ENCODE measurements around a stretch of chr17.

DNA sequence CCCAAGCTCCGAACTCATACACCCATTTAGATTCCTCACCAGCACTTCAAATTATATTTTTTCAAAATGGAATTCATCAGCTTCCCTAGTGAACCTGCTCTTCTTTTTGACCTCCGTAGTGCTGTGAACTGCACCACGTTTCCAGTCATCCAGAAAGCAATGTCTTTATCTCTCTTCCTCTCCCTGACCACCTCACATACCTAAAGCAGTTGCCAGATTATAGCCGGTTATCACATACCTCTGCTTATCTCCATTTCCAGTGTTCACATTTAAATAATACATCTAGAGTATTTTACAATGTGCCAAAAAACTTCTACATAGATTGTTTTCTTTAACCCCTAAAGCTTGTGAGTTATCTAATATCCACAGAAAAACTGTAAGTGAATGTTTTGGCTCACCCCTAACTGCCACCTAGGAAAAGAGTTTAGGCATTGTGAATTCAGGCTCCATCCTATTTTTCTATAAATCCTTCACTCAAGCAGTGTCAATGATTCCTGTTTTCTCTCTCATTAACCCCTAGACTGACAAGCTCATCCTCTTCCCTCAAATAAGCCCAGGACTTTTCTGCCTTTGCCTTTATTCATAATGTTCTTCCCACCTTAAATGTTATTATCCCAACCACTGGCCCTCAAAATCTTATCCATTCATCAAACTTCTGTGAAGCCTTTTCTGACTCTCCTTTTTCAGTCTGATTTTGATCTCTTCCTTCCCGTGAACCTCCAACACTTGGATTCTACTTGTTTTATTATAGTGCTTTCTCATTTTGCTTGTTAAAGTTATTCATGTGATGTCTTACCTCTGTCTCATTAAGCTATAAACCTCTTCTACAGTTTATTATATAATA is 41.9 kb downstream of the SMURF2 start:
- RRBS = no CpG with 5 or more reads among the region's 5 CpGs

GRCh38 chr17:64660068-64660520 is 2.0 kb downstream of the SMURF2 start:
- RRBS = no CpG with 5 or more reads among the region's 2 CpGs

DNA sequence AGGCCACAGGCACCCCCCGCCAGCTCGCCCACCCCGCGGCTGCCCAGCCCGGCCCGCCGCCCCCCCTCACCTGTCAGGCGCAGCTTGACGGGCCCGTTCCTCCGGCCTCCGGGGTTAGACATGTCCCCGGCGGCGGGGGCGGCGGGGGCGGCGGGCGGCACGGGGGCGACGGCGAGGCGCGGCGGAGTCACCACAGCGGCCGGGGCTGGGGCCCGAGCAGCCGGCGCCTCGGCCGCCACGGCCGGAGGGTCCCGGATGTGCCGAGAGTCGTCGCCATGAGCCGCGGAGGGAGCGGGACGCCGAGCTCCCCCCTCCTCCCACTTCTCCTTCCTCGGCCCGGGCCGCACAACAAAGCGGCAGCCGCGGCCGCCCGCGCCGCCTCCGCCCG is 354 bp downstream of the SMURF2 start:
- RRBS = under 1% methylated on average over 6 of the region's 57 CpGs

DNA sequence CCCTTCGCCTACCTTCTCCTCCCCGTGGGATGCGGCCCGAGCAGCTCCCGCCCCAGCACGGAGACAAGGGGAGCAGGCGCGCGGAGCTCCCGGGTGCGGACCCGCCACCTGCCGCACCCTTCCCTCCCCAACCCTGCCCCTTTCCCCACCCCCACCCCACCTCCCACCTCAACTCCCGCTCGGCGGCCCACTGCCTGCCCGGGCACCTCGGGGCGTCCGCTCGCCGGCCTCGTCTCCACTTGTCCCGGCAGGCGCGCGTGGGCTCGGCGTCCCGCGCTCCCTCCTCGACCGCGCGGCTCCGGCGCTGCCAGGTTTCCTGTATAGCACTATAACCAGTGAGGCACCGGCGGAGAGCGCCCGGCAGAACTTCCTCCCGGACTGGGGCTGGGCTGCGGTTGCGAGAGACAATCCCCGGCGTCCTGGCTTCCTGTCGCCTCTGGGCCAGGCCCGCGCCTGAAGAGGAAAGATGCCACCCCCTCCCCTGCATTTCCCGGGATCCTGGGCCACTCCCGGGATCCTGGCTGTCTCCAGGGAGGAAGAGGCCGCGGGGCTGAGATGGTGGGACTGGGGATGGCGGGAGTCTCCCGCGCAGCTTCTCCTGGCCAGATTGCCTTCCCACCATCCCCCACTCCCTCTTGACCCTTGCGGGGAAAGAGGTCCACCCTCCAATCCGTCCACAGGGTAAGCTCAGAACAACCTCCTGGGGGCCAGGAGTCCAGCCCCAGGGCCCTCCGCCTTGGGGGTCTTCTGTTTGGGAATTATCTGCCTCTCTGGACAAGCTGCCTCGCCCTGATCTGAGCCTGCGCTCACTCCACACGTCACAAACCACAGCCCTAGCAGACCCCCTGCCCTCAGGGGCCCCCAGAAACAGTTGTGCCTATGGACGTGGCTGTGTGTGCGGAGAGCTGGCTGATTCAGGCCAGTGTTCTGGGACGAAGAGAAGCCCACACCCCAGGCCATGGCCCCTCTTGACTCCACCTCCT is 119.4 kb upstream of the SMURF2 start:
- RRBS = 1% methylated on average over 17 of the region's 65 CpGs

GRCh38 chr17:65017129-65017687 is 39.3 kb downstream of the GNA13 start:
- RRBS = no CpG with 5 or more reads among the region's 11 CpGs

- RRBS = no CpG with 5 or more reads among the region's 2 CpGs
Measured at GRCh38 chr17:65029185-65029500, 27.4 kb downstream of the GNA13 start.

GRCh38 chr17:65559749-65560102 is 1.7 kb downstream of the AXIN2 start:
- RRBS = 93% methylated on average over 12 of the region's 36 CpGs

DNA sequence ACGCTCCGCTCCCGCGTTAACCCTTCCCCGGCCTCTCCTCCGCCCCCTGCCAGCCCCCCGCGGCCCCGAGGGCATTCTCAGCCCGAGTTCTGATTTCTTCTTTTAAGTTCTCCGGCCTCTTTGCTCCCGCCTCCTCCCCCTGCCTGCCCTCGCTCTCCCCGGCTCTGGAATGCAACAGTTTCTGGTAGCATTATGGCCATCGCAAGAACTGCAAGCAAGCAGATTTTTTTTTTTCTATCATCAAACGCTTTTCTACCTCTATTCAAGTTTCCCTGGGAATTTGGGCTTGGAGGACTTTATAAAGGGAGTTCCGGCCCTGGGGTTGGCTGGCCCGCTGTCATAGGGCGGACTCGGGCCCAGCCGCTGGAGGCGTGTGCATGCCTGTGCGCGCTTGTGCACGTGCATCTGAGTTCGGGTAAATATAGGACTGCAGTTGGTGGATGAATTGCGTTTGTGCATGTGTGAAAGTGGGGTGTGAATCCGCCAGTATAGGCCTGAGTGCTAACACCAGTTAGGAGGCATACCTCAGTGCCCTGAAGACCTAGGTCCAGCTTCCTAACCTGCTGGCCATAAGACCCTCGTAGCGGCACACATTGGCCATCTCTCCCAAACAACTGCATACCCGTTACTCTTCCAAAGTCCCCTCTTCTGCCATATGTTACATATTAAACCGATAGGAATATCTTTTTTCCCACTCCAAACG is 432 bp upstream of the AXIN2 start:
- RRBS = 3% methylated on average over 10 of the region's 33 CpGs

DNA sequence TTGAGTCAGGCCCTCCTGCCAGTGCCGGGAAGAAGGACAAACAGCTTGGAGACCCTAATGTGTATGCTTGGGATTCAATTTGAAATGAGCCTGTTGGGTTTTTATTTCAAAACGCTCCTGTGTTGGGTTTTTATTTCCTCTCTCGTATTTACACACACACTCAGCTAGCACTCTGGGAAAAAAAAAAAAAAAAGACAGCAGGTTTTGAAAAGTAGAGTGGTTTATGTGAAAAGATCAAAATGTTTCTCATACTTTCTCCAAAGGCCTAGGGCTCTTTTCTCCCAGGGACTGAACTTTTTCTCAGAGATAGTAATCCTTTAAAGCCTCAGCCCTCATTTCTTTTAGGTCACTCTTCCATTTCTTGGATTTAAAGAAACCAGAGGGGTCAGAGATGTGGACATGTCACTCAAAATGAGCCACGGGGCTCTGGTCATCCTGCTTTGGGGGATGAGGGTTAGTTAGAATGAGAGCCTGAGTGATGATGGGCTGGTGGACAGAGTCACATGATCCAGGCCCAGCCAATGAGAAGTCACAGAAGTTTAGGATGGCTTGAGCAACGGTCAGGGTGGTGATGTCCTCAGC is 33.6 kb upstream of the AXIN2 start:
- RRBS = 94% methylated on average over 1 of the region's 5 CpGs

DNA sequence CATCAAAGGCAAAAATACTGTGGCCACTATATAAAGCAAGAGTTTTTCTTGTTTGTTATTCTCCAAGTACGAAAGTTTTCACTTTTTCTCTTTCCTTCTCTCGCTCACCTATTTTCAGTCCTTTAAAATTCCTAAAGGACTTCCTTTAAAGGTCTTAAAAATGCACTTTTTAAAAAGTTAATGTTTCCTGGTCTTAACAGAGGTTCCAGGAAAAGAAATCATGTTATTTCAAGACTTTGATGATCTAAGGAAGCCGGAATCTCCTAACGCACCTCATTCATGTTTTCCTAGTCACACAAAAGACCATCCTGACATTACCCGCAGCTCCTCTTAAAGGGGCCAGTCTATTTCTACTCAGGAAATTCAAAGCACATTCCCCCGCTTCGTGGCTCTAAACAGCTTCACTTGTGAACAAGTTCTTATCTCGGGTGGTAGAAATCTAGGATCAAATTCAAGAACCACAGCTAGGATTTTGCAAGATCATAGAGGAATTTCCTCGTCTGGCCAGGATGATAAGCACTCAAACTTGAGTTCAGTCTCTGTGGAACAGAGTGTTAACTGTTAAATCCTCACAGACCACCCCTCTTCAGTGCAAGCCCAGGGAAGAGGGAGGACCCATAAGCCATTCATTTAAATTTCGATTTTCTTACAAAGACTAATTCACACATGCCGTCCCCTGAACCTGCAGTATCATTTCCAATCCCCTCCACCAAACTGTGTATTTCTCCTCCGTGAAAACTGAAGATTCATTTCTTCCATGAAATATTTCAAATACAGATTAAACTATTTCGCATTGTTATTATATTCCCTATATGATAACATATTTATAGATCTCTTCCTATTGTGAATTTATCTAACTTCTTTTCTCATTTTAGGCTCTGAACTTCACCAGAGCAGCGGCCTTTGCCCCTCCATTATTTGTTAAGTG is 137.1 kb upstream of the AXIN2 start:
- RRBS = no CpG with 5 or more reads among the region's 14 CpGs

GRCh38 chr17:65712406-65712876 is 151.0 kb upstream of the AXIN2 start:
- RRBS = no CpG with 5 or more reads among the region's 7 CpGs

- RRBS = no CpG with 5 or more reads among the region's 7 CpGs
Measured at GRCh38 chr17:66498429-66499203, 196.2 kb downstream of the PRKCA start.

- RRBS = no CpG with 5 or more reads among the region's 10 CpGs
Measured at GRCh38 chr17:66533625-66534075, 231.2 kb downstream of the PRKCA start.

- RRBS = no CpG with 5 or more reads among the region's 8 CpGs
Measured at GRCh38 chr17:66673431-66674091, 161.4 kb upstream of the CACNG5 start.

DNA sequence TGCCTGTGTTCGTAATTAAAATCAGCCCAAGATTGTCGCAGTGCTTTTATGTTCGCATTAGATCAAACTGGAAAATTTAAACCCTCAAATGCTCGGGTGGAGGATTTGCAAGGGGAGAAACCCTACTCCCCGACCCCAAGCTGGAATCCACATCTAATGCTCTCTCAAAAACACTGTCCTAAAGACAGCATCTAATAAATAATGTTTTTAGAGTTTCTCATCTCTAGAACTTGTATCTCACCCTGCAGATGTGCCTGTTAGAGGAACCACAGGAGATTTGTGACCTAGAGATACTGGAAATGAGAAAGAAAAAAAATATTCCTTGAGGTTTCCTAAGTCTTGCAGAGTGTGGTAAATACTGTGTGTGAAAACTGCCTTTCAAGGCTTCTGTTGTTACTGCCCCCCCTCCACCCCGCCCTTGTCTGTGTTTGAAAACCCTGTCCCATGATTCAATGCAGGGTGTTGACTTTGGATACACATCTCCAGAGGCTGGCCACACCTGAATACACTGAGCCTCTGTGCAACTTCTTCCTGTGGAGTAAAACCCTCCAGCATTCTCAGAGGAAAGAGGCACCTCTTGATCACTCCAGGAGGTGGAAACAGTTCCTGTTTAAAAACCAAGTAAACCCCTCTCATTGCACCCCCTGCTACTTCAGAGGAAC is 123.2 kb upstream of the CACNG5 start:
- RRBS = no CpG with 5 or more reads among the region's 6 CpGs

DNA sequence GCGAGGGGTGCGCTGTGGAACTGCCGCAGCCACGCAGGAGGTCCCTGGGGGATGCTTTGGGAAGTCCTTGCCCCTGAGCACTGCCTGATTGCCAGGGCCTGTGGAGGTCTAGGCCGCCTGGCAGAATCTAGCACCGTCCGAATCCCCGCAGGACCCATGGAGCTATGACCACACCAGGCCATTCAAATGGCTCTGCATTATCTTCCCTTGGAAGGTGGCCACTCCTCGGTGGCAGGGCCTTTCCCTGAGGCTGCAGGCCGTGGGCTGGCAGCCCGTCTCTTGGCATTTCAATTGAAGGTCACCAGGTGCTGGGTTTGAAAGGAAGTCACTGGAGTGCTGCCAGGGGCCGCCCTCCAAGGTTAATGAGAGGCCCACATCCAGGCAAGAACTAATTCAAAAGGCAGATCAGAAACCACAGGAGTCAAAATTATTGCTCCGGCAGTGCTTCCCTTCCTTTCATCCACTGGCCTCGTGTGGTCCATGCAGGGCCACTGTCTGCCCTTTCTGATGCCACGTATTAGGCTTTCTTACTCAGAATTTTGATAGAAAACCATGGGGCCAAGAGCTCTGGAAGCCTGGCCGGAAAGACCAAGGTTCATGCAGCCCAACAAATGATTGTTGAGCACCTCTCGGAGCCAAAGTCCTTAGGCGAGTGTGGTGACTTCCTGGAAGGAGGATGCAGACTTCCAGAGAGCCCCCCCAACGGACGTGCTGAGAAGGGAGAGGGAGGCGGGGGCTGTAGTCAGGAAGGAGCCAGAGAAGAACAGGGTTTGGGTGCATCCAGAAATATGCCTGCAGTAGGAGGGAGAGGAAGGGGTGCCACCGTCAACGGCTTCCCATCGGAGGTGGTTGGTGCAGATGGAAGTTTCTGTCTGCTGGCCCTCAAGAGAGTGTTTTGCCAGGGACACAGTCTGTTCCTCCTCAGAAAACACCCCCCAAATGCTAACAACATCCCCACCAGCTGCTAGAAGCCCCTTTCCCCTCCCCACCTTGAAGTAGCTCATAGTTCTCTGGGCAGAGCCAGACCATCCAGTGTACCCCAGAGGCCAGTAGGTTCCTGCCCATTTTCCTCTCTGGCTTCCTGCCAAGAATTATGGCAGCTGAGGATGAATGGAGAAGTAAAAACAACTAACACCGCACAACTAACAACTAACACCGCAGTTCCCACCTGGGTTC is 27.4 kb upstream of the CACNG5 start:
- RRBS = no CpG with 5 or more reads among the region's 26 CpGs

GRCh38 chr17:67074268-67075412 is 30.3 kb downstream of the CACNG1 start:
- RRBS = no CpG with 5 or more reads among the region's 6 CpGs

- RRBS = no CpG with 5 or more reads among the region's 13 CpGs
Measured at GRCh38 chr17:67075913-67076988, 31.9 kb downstream of the CACNG1 start.

GRCh38 chr17:67359327-67360285 is 6.8 kb downstream of the PSMD12 start:
- RRBS = no CpG with 5 or more reads among the region's 9 CpGs

DNA sequence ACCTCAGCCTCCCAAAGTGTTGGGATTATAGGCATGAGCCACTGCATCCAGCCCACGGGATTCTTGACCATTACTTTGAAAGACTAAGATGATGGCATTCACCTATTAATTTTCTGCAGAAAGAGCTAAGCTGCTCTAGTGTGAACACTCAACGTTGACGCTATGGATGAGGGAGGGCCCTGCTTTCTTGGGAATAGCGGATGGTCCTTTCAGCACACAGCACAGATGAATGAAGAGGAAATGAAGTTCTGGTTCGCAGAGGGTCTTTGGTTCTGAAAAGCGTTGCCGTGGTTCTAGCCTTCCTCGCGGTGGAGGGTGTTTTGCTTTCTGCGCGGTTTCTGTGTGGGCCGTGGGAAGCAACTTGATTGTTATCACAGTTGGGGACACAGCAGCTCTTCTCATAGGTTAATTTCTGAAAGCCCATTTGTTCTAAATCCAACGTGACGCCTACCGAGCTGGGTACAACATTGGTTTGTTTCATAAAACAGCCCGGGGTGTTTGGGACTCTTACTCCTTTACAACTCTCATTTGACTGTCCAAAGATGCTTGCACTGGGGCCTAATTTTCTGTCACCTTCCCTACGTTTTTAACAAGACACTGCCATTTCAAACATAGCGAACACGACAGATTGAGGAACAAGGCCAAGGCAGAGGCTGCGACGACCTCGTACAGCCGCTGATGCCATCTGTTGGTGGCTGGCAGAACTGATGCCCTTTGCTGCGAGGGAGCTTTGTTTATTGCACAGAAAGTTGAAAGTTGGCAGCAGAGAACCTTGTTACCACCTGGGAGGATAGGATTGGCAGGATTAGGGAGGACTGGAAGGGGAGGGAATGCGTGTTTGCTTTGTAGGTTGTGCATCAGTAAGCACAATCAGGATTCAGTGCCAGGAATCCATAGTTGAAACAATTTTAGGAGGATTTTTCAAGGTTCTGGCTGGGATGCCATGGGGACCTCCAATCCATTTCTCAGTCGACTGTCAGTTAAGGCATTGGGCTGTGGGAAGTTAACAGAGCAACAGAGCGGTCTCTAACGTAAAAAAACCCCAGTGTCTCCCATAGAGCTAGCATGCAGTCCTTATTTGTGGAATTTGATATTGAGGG is 98.2 kb downstream of the PITPNC1 start:
- RRBS = no CpG with 5 or more reads among the region's 28 CpGs